Astrocyte (in vitro differentiated cells and primary cell): ENCODE measurements around the gene MMEL1.

DNA sequence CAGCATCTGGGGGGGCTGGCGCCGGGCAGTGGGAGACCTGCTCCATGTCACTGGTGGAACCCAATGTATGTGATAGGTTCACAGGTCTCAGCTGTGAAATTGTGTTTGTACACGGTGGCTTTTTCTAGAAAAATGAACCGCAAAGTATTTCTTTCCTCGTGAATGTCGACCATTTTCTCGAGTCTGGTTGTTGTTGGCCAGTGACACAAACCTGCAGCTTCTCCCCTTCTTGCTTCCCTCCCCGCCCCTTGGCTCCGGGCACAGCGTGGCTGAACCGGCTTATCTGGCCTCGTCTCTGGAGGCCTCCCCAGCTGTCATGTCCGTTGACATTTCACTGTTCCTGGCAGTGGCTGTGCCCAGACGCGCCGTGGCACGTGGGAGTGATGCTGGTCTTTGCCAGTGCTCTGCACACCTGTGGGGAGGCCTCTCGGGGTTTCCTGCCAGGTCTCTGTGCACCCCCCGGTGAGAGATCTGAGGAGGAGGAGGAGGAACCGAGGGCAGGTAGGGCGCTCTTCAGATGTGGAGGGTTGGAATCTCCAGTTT lies 23.6 kb downstream of the SKI start:
- PRO-cap, result no peak
- RRBS, 2 experiments, result no CpG with 5 or more reads among the region's 21 CpGs

DNA sequence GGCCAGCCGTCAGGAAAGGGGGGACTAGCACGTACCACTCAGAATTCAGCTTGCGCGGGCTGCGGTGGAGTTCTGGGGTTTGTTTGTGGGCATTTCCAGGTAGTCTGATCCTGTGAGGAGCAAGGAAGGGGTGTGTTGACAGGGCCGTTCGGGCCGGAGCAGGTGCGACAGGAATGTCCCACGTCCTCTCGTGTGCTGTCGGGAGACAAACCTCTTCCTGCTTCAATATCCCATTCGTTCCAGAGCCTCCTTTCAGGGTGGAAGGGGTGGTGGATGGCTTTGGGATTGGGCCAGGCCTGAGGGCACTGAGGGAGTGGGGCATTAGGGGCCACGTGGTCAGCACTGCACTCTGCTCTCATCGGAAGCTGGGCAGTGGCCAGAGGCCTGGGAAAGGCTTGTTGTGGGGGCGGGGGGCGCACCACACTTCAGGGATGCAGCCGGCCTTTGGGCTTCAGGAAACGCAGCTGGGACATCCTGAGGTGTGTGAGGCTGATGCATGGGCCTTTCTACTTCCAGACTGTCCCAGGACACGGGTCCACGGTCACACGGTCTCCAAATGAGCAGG lies 39.2 kb downstream of the SKI start:
- PRO-cap, result no peak
- RRBS, 2 experiments, result no CpG with 5 or more reads among the region's 22 CpGs

GRCh38 chr1:2286372-2286756 lies 58.2 kb downstream of the SKI start:
- PRO-cap, result no peak
- RRBS, 2 experiments, result no CpG with 5 or more reads among the region's 8 CpGs

- PRO-cap, result no peak
- RRBS, 2 experiments, result 68 to 86% methylated on average over 1 to 2 of the region's 38 CpGs
These were observed 70.9 kb downstream of the SKI start for GRCh38 chr1:2298728-2299666.

GRCh38 chr1:2314310-2315463 lies 76.7 kb downstream of the MORN1 start:
- PRO-cap, result no peak
- RRBS, 2 experiments, result 3% methylated on average over 46 to 52 of the region's 126 CpGs

DNA sequence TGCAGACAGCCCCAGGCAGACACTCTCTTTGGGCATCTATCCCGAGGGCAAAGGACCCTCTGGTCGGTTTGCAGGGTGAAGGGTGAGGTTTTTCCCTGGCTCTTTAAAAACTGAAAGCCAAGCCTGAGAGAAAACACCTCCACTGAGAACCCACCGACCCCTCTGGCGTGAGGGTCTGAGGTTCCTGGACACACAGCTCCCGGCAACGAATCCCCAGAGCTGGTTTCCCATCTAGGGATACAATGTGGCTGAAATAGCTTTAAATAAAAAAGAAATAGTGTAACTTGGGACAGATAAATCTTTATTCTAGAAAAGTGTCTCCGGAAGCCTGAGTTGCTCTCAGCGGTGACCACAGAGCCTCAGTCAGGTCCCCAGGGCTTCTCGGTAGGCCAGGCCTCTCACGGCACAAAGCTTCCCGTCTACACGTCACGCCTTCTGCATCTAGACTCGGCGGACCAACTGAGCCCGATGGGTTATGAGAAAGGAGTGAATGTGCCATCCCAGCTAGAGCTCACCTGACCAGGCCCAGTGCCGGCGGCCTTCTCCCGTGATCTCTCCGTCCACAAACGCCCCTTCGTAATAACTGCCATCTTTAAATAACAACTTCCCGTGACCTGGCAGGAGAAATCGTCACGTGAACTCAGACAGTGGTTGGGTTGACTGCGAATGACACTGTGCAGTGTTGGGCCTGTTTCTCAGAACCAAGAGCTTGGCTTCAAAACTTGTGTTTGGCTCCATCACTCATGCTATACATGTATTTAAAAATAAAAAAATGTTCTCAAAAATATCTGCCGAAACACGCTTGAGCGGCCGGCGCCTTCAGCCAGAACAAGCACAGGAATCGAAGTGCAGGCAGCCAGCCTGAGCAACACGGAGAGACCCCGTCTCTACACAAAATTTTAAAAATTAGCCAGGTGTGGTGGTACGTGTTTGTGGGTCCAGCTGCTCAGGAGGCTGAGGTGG lies 3.3 kb downstream of the MORN1 start:
- PRO-cap, result no peak
- RRBS, 2 experiments, result 91 to 99% methylated on average over 3 of the region's 35 CpGs

DNA sequence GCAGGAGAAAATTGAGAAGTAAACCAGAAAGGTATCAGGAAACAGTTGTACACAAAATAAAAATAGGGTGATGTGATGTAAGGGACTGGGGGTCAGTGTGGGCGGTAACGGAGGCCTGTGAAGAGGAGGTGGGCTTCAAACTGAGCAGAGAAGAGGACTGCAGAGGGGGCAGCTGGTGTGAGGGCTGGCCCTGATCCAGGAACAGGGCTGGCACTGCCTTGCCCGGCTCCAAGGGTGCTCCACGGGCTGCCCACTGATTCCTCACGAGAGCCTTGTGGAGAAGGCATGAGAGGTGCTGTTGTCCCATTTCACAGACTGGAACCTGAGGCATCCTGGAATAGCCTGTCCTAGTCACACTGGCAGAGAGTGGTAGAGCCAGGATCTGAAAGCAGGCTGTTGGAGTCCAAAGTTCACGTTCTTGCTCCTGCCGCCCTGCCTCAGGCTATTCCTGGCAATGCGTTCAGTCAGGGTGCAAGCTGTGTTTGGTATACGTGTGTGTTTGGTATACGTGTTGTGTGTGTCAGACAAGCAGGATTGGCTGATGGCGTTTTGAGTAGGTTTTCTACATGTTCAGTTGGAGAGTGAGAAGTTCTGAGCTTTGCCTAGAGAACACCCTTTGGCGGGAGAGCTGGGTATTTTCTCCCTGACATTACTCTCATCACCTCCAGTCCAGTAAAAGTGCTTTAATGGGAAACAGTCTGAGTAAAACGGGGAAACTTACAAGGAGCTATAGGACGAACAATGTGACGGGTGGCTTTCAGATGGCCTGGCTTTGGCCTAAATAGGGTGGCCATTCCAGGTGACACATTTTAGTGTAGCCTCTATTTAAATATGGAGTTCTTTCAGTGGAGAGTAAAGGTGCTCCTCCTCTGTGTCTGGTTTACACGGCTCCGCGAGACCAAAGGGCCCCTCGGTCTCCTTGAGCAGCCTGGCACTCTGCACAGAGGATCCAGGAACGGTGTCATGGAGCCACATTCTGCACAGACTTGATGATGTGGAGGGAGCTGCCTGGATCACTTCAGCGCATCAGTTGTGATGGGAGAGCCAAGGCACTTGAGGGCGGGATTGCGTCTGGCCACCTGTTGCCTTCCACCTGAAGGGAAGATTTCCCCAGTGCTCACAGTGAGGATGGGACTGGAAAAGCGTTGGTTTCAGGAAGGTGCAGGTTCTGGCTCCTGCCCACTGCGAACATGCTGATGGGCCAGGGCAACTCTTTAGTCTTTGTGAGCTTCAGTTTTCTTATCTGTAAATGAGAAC lies 2.1 kb downstream of the RER1 start:
- PRO-cap, result no peak
- RRBS, 2 experiments, result no CpG with 5 or more reads among the region's 25 CpGs

DNA sequence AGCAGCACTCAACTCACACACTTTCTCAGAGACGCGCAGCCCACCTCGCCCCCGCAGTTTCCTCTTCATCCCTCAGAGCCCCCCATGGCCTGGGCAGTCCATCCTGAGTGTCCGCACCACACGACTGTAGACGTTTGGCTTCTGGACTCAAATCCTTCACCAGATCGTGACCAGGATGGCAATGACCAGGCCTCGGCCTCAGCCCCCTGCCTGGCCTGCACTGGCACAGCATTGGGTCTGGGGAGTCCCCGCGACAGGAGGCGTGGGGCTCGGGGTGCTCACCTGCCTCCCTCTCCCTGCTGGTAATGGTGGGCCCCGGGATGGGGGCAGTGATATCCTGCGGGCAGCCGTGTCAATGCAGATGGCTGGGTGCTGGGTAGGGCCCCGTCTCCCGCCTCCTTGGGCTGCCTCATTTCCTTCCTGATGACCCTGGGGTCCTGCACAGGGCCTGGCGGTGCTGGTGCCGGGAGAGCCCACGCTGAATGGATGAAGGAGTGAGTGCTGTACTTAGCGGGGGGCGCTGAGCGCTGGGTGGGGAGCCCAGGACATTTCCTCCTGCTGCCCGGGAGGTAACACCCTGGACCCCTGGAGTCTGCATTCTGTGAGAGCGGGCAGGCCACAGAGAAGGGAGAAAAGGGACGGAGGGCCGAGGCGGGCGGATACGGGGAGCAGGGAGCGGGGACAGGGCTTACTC lies 2.2 kb upstream of the TNFRSF14 start:
- PRO-cap, result no peak
- RRBS, 2 experiments, result 89% methylated on average over 3 of the region's 32 CpGs; no CpG with 5 or more reads in 1 of the 2 experiments

- PRO-cap, result no peak
- RRBS, 2 experiments, result no CpG with 5 or more reads among the region's 13 CpGs
These were observed at the start of gene MMEL1 for GRCh38 chr1:2632618-2633390. MMEL1 (minus strand) TSS chr1:2633016.

DNA sequence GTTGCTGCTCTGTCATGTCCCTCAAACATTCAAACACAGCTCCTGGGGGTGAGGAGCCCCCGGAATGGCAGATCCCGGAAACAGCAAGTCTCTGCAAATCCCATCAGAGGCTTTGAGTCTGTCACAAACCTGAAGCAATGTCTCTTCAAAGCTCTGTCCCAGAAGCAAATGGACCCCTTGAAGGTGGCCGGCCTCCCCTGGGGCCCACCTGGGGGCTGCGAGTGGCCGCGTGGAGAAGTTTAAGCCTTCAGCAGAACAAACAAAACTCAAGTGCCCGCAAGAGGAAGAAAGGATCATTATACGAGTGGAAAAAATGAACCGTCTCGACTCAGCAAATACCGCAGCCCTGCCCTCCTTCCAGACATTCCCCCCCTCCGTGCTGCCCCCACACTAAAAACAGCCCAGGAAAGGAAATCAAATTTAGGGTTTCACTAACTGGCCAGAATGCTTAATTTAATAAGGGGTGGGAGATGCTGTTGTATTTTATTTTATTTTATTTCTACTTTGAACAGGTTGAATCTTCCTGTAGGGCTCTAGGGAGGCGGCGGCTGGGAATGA lies 53.4 kb downstream of the PRDM16 start:
- PRO-cap, result no peak
- RRBS, 2 experiments, result 37 to 85% methylated on average over 1 to 3 of the region's 14 CpGs

- PRO-cap, result no peak
- RRBS, 2 experiments, result 46 to 83% methylated on average over 1 to 5 of the region's 30 CpGs
These were observed 178.9 kb upstream of the ARHGEF16 start for GRCh38 chr1:3275391-3276107.

DNA sequence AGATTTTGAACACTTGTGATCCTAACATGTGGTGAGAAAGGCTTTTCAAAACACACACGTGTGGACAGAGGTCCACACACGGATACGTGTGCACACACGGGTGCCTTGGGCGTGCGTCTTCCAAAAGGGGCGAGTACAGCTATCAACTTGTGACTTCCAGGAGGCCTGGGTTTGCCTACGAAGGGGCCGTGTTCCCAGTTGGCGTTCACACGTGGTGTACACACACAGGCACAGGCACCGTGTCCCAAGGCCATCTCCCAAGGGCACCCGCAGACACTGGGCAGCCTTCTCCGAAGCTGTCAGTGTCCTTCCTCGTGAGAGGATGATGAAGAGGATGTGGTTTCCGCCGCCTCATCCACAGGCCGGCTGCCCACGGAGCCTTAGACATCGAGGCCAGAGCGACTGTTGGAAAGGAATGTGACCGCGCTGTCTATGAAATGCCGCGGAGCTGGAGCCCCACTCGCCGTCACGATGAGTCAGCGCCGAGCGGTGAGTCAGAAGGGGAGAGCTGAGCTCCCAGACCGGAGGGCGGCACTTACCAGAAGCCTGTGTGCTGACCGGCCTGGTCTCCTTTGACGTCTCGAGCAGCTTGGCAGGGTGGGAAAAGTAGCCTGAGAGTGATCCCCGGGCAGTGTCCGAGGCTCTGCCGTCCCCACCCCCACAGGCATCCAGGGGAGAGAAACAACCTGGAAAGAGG lies 141.5 kb upstream of the ARHGEF16 start:
- PRO-cap, result bidirectional peak, plus-strand start at position 534 of the sequence, minus-strand start at position 407 of the sequence
- RRBS, 2 experiments, result 2 to 7% methylated on average over 4 of the region's 39 CpGs

DNA sequence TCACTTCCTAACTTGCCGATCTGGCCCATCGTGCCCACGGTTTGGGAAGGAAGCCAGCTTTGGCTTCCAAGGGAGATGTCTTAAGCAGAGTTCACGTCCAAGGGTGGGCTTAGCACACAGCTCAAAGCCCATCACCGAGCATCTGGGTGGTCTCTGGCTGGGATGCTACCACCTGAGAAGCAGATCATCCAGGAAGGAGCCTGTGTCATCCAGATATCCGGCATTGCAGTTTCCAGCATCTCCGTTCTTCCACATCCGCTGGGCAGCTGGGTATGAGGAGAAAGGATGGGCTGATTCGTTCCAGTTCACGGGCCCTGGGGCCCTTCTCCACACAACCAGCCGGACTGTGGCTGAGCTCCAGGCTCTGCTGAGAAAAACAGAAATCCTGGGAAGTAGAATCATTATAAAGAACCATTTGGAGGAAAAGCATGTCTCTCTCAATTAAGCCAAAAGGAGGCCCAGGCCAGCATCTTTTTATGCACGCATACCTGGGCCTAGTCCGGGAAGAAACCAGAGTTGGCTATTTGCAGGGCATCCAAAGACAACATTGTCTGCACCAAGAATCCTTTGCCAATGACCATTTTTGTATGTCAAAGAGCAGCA lies 85.1 kb upstream of the ARHGEF16 start:
- PRO-cap, result no peak
- RRBS, 2 experiments, result 23% methylated on average over 4 of the region's 13 CpGs; no CpG with 5 or more reads in 1 of the 2 experiments

DNA sequence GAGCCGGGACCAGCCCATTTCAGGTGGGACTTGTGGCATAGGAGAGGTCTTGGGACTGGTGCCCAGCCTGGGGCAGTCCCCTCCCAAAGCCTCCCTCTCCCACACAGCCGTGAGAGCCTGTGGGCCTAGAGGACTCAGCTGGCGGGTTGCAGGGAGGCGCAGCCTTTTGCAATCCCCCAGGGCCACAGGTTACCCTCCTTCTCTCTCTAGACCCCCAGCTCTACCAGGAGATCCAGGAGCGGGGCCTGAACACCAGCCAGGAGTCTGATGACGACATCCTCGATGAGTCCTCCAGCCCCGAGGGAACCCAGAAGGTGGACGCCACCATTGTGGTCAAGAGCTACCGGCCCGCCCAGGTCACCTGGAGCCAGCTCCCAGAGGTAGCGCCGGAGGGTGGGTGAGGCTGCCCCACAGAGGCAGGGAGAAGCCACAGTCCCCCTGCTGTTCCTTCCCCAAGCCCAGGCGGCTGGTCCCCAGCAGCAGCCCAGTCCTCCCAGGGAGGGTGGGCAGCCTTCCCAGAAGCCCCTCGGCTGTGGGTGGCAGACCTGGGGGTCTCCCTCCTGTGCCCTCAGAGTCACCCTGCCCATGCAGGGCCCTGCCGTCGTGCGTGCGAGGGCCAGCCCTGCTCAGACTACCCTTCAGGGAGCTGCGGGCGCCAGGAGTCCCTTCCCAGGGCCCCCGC lies 12.6 kb downstream of the ARHGEF16 start:
- PRO-cap, result no peak
- RRBS, 2 experiments, result 93 to 94% methylated on average over 4 of the region's 22 CpGs

GRCh38 chr1:3509804-3510163 lies 55.3 kb downstream of the ARHGEF16 start:
- PRO-cap, result no peak
- RRBS, 2 experiments, result 81 to 86% methylated on average over 12 to 15 of the region's 19 CpGs

GRCh38 chr1:3599561-3599846 lies 11.8 kb downstream of the MEGF6 start:
- PRO-cap, result no peak
- RRBS, 2 experiments, result 50 to 53% methylated on average over 6 of the region's 15 CpGs

GRCh38 chr1:3811210-3811815 lies 15.0 kb upstream of the LRRC47 start:
- PRO-cap, result no peak
- RRBS, 2 experiments, result no CpG with 5 or more reads among the region's 14 CpGs

DNA sequence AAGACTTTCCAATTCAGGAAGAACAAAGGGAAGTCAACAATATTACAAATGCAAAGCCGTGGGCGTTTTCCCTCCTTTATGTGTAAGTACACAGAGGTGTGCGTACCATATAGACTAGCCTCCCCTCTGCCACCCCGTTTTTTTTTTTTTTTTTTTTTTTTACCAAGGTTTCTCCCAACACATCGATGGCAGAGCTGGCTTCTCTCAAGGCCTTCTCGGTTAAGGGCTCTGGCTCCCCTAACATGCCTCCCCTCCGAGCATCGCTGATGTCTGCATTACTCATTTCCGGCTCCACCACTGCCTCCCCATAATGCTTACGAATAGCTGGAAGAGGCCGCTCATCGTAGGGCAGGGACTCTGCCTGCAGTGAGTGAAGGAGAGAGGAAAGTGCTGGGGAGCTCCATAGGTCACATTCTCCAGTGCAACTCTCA lies 20.7 kb downstream of the CEP104 start:
- PRO-cap, result no peak
- RRBS, 2 experiments, result no CpG with 5 or more reads among the region's 12 CpGs

DNA sequence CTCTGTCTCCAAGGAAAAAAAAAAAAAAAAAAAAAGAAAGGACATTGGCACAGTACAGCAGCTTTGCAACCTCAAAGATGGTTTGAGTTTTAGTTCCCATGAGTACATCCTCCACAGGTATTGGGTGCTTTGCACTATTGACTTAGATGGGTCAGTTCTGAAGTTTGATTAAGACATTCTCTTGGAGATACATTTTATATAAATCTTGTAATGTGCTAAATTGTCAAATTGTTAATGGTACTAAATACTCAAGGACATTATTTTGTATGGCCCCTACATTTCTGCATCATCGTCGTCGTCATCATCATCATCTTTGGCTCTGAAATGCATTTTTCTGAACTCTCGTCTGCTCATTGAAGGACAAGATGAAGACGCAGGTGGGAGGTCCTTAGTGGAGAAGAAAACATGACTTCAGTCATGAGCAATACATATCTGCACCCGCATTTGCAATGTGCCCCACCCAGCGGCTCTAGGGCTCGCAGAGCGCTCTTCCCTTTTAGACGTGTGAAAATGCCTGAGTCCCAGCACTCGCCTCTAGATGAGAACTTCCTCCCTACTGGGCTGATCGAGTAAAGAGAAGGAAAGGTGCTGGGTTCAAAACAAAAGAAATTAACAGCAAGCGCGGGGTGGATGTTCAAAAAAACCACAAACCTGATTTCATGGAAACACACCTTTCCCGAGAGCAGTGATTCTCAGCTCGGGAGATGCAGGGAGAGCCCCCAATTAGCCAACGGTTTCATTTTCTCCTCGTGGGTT lies 10.2 kb downstream of the C1orf174 start:
- PRO-cap, result no peak
- RRBS, 2 experiments, result no CpG with 5 or more reads among the region's 18 CpGs

DNA sequence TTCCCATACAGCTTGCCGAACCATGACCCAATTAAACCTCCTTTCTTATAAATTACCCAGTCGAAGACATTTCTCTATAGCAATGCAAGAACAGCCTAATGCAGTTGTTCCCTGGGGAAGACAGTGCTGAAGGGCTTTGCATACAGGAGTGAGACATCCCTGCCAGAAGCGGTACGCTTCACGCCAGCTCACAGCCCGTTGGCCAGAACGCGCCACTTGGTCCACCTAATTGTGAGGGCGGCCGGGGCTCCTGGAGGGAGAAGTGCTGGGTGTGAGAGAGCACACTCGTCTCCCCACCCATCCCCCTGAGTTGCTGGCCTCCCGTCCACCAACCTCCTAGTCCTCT lies 227.2 kb upstream of the C1orf174 start:
- PRO-cap, result no peak
- RRBS, 2 experiments, result no CpG with 5 or more reads among the region's 12 CpGs